ENCODE measurements around the gene ZEB1.

DNA sequence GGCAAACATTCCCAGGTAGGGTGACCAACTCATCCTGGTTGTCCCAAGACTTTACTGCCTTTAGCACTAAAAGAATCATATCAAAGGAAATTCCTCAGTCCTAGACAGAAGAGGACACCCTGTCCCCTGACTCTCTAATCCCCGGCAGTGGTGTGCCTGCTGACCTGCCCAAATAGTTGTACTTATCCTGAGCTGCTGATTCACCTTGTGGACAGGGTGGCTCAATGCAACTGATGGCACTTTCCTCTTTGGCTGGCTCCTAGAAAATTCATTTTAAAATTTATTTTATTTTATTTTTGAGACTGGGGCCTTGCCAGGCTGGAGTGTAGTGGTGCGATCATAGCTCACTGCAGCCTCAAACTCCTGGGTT is 111.7 kb downstream of the JCAD start:
- RAMPAGE, long total RNA: no peak
- RRBS: no CpG with 5 or more reads among the region's 2 CpGs

- RAMPAGE, long total RNA: no peak
- RRBS: no CpG with 5 or more reads among the region's 14 CpGs
These were observed 10.4 kb downstream of the JCAD start for GRCh38 chr10:30048868-30049465.

DNA sequence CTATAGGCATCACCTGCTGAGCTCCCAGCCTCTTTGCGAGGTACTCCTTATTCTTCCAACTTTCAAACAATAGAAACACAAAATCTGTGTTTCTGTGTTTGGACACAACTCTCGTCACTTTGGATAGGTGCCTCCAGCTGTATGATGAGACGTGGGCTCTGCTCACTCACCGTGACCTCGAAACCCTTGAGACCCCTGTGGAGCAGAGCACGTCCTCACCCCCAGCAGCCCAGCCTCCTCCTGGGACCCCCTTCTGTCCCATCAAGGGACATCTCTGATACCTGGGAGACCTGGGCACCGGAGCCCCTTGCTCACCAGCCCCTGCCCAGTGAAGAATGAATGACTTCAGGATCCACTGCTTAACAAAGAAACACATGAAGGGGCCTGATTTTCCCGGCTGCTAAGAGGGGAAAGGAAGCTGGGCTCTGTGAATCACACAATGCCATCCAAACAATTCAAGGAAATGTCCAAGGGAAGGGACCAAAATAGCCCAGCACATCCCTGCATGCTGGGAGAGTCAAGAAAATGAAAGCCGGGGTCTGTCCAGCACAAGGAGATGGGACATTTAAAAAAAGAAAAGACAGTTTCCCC is 128.6 kb upstream of the JCAD start:
- RAMPAGE, long total RNA: no peak
- RRBS: 94% methylated on average over 2 of the region's 9 CpGs

GRCh38 chr10:30219872-30220372 is 129.2 kb downstream of the MTPAP start:
- RAMPAGE, long total RNA: no peak
- RRBS: no CpG with 5 or more reads among the region's 11 CpGs

DNA sequence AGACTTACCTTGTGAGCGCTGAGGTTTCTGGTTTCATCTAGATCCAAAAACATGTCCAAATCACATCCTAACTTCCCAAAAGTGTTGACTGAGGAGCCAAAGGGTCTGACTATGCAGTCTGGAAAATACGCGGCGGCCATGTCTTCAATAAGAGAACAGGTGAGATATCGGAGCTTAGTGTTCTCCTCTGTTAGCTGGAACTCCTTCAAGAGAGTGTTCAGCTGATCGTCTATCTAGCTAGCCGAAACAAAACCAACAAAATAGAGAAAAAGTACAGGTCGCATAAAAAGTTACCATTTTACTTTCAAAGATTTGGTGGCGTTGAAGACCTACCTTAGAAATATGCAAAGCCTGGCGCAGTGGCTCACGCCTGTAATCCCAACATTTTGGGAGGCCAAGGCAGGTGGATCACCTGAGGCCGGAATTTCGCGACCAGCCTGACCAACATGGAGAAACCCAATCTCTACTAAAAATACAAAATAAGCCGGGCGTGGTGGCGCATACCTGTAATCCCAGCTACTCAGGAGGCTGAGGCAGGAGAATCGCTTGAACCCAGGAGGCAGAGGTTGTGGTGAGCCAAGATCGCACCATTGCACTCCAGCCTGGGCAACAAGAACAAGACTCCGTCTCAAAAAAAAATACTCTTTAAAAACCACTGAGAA is 12.2 kb downstream of the MTPAP start:
- RAMPAGE, long total RNA: no peak
- RRBS: no CpG with 5 or more reads among the region's 20 CpGs

- RAMPAGE, long total RNA: no peak
- RRBS: no CpG with 5 or more reads among the region's 9 CpGs
These were observed 6.1 kb downstream of the MAP3K8 start for GRCh38 chr10:30439826-30440757.

- RAMPAGE, long total RNA: no peak
- RRBS: no CpG with 5 or more reads among the region's 3 CpGs
These were observed 60.3 kb downstream of the MAP3K8 start for GRCh38 chr10:30494247-30494647.

DNA sequence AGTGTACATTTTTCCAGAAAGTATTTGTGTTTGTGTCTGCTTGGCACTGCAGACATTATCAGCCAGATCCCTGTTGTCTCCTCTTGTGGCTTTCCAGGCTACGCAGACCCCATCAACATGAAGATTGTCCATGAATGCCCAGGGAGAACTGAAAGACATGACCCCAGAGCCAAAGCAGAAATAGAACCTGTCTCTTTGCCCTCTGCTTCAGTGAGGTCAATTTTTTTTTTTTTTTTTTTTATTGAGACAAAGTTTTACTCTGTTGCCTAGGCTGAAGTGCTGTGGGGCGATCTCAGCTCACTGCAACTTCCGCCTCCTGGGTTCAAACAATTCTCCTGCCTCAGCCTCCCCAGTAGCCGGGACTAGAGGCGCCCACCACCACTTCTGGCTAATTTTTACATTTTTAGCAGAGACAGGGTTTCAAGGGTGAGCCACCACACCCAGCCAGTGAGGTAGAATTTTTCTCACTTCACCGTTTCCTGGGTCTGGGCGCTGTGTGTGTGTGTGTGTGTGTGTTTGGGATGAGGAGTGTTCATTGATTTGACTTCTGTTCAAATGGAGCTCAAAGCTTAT is 93.6 kb downstream of the MAP3K8 start:
- RAMPAGE, long total RNA: no peak
- RRBS: no CpG with 5 or more reads among the region's 7 CpGs

DNA sequence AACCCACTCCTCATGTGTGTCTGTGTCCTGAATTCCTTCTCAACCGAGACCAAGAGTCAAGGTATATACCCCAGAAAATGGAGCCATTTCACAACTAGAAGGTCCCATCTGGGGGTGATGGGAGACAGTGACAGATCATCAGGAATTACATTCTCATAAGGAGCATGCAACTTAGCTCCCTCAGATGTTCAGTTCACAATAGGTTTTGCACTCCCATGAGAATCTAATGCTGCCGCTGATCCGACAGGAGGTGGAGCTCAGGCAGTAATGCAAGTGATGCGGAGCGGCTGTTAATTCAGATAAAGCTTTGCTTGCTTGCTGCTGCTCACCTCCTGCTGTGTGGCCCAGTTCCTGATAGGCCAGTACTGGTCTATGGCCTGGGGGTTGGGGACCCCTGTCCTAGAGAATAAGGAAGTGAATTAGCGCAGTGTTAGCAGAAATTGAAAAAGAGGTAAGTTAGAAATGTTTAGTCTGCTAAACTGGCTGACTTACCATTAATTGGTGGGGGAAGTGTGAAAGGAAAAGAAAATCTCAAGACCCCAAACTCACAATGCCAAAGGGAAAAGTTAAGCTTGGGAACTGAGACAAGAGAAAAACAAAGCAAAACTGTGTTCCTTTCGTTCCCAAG is 76.5 kb downstream of the LYZL2 start:
- RAMPAGE, long total RNA: no peak
- RRBS: no CpG with 5 or more reads among the region's 7 CpGs

GRCh38 chr10:30553656-30554900 is 75.5 kb downstream of the LYZL2 start:
- RAMPAGE, long total RNA: no peak
- RRBS: no CpG with 5 or more reads among the region's 18 CpGs

DNA sequence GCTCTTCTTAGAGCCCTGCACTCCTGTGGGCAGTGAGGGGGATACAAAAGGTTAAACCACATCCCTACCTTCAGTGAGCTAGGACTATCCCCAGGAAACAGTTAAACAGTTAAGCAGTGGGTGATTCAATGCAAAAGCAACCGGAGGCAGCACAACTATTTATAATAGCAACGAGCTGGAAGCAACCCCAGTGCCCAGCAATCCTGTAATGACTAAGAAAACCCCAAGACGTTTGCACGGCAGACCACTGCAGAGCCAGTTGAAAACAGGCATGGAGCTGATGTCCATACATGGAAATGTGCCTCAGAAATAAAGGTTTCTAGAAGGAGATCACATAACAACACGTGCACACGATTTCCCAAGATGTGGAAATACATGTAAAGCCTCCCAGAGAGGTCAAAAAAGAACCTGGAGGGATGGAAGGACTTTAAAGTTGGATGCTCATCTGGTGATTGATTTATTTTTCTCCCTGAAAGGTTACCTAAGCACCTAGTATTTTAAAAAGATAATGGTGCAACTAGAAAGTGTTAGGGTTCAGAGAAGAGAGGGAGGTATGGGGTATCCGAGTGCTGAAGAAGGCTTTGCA is 107.4 kb upstream of the LYZL2 start:
- RAMPAGE, long total RNA: no peak
- RRBS: no CpG with 5 or more reads among the region's 7 CpGs

DNA sequence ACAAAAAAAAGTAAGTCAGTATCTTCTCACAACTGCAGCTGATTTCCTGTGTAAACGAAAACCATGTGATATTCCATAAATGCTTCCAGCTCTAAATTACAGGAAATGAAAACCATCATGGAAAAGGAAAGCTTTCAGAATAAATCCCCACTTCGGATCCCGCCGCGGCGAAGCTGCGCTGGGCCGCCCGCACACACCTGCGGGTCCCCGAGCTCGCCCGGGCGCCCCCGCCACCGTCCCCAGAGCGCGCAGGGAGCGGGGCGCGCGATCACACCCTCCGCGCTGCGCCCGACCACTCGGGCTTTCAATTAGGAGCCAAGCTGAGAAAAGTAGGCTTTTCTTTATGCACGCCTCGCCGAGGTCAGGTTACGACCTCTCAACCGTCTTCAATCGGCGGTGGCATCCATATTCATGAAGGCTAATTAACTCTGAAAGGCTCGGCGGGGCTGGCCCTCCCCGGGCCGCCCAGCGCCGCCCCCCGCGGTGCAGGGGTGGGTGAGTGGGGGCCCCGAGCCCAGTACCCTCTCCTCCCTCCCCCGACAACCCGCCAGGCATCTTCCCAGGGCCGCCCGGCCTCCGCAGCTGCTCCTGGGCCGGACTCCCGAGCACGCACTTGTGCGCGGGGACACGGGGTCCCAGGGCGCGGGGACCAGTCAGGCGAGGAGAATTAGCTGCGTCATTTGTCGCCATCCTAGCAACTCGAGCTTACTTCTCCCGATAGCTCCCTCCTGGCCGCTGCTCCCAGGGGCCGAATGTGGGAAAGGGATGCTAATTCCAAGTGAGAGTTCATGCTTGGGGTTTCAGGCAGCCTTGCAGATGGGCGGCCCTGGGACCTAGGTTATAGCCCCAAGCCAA is 155.4 kb upstream of the LYZL2 start:
- RAMPAGE, long total RNA: no peak
- RRBS: 2% methylated on average over 4 of the region's 64 CpGs

- RAMPAGE, long total RNA: no peak
- RRBS: no CpG with 5 or more reads among the region's 4 CpGs
These were observed 174.0 kb downstream of the ZNF438 start for GRCh38 chr10:30857525-30858225.

DNA sequence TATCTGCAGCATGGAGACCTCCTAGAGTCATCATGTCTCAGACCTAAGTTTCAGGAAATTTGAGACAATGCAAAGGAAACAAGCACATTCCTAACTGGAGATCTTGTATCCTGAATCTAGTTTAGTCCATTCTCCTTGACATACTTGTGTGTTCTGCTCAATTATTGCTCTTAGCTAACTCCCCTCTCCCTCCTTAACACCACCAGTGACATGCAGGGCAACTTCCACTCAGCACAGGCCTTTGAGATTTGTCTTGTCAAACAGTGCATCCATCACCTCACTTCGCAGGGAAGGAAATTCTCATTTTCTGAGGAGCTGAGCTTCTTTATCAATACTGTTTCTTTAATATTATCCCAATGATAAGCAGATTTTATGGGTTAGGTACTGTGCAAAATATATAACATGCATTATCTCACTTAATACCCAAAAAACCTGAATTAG is 173.0 kb downstream of the ZNF438 start:
- RAMPAGE, long total RNA: no peak
- RRBS: no CpG with 5 or more reads among the region's 1 CpG

GRCh38 chr10:30974733-30975378 is 56.8 kb downstream of the ZNF438 start:
- RAMPAGE, long total RNA: no peak
- RRBS: no CpG with 5 or more reads among the region's 1 CpG

DNA sequence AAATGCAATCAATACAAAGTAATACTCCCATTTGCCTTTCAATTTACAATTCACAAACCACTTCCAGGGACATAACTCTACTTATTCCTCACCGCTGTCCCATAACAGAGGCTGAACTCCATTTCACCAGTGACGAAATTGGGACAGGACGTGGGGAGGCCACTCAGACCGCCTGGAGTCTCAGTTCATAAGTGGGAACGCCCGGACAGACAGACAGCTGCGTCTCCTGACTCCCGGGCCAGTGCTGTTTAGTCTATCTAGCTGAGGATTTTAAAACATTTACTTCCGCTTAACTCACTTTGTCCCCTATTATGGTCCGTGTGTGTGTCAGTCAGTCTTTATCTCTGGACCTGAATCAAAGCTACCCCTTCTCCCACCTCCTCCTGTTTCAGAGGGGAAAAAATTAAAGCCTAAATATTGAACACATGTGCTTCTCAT is 67.4 kb upstream of the ZNF438 start:
- RAMPAGE, long total RNA: no peak
- RRBS: no CpG with 5 or more reads among the region's 10 CpGs

GRCh38 chr10:31319154-31319323 is at the start of gene ZEB1:
TSS of gene ZEB1 (plus strand) at chr10:31319216.
- RAMPAGE, long total RNA: start-site peak on the plus strand at chr10:31319200-31319223, 238 and 120 reads in 2 replicates
- RRBS: no CpG with 5 or more reads among the region's 14 CpGs

GRCh38 chr10:31363943-31364371 is 44.9 kb downstream of the ZEB1 start:
- RAMPAGE, long total RNA: no peak
- RRBS: no CpG with 5 or more reads among the region's 13 CpGs

DNA sequence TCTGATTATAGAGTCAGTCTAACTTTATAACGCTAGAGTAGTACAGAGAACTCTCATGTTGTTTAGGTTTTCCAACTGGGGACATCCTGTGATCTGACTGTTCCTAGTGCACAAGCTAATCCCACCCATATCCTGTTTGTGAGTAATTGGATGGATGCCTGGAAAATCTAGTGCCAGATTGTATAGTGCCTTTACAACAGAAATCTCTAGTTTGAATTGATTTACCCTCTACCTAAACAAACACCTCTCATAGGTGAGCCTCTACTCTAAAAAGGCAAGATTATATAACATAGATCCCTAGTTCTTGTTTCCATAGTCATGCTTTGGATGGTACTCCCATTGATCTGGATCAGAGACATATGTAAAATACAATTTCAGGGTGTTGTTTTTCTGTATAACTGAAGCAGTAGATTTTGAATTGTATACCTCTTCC is 107.5 kb downstream of the ZEB1 start:
- RAMPAGE, long total RNA: no peak
- RRBS: no CpG with 5 or more reads among the region's 1 CpG

DNA sequence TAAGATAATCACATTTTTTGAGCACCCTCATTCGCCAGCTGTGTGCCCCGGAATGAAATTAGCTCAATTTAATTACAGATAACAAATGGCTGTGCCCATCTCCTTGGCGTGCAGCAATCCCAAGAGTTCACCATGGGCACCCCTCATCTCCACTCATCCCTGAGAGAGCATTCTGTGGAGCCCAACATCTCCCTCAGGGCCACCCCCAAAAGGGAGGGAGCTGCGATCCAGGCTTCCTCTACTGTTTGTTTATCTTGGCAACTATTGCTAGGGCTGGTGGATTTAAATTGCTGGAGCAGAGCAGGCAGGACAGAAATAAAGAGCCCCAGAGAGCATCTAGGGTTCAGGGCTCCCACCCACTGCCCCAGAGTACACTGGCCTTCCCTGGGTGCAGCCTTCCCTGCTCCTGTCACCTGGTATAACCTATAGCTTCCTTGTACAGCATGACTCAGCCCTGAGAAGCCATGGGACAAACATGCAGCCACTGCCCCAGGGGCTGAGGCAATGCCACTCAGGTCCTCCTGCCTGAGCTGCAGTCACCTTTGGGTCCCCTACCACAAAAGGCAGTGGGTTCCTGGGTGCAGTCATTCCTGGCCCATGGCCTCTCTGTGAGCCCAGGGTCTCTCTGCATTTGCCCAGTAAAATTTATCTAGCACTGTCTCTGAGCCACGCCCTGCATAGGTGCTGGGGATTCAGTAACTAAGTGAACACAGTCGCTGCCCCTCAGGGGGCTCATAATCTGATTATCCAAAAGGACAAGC is 263.7 kb downstream of the ZEB1 start:
- RAMPAGE, long total RNA: no peak
- RRBS: no CpG with 5 or more reads among the region's 6 CpGs